Ileum (tissue), 1 donor: ENCODE measurements around a stretch of chr6.

- PRO-cap: no peak
Measured at GRCh38 chr6:180091-180631, 112.1 kb upstream of the DUSP22 start.

DNA sequence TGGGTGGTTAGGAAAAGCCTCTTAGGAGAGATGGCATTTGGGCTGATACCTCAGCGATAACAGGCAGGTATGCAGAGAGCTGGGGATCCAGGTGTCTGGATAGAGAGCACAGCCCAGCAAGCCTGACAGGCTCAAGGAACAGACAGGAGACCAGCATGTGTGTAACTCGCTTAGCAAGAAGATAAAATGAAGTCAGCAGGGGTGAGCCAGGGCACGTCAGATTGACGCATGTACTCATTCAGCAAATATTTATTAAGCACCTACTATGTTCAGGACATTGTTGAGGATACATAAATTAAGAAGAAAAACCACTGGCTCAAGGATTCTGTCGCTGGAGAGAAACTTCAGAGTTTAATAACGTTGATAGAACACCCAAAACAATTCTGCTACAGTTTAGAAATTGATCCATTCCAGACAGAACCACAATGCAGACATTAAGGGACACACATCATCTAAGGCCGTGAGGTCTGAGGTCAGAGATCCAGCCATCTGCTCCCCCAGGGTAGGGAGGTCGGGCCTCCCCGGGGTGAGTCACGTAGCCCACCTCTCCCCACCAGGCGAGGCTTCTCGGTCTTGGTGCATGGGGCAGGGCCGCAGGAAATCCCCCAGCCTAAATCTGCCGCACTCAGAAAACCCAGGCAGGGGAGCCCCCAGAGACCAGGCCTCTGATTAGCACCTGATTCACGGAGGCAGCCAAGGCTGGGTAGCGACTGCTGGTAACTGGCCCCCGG lies 947 bp upstream of the DUSP22 start:
- PRO-cap: no peak

DNA sequence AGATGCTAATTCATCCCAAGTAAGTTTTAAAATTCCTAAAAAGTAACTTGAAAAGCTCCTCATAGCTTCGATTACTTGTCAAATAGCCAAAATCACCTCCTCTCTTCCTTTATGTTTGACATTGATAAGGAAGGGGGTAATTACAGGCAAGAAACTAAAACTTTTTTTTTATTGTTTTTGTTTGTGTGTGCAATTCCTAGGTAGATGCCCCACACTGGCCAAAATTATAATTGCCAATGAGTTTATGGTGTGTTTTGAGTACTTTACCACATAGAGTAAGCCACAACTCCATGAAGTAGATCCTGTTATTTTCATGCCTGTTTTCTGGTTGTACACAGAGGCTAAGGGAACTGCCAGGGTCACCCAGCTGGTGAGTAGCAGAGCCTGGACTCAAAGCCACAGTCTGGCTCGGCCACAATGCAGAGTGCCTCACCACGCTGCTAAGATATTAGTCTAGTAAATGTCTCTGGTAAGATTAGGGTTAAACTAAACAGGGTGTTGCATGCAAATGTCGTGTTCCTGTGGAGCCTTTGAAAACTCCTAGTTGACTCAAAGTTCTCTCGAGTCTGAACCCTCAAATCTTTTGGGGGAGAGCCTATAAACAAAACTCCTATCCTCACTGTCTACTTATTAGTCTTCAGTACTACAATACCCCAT lies 3.9 kb downstream of the DUSP22 start:
- PRO-cap: no peak

- PRO-cap: no peak
Measured at GRCh38 chr6:298602-299125, 6.4 kb downstream of the DUSP22 start.

DNA sequence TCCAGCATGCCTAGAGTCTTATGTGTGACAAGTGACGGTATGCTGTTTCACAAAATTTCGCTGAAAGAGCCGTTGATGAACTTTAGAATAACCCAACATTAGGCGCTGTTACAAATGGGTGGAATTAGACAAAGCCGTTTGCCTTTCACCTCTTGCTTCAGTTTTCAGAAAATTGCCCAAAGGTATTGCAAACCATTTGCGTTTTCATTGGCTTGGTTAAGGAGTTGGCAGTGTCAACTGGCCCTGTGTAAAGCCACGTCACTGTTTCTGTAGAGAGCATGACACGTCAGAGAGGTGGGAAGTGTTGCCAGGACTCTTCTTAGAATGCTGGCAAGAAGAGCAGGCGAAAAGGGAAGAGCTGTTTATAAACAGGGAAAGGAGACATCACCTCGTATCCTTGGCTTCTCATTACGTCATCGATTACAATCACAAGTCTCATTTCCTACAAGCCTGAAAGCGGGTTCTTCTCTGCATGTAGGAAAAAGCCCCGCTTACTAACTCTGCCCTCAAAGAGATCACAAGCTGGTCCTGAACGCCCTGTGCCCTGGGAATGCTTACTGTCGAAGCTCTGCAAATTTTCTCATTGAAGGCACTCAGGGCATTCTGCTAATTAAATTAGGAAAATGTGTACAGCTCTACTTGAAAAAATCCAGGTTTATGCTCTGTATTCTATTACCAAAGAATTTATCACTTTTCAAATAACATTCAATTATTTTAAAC lies 4.2 kb upstream of the IRF4 start:
- PRO-cap: no peak

GRCh38 chr6:491294-491662 lies 99.7 kb downstream of the IRF4 start:
- PRO-cap: no peak

DNA sequence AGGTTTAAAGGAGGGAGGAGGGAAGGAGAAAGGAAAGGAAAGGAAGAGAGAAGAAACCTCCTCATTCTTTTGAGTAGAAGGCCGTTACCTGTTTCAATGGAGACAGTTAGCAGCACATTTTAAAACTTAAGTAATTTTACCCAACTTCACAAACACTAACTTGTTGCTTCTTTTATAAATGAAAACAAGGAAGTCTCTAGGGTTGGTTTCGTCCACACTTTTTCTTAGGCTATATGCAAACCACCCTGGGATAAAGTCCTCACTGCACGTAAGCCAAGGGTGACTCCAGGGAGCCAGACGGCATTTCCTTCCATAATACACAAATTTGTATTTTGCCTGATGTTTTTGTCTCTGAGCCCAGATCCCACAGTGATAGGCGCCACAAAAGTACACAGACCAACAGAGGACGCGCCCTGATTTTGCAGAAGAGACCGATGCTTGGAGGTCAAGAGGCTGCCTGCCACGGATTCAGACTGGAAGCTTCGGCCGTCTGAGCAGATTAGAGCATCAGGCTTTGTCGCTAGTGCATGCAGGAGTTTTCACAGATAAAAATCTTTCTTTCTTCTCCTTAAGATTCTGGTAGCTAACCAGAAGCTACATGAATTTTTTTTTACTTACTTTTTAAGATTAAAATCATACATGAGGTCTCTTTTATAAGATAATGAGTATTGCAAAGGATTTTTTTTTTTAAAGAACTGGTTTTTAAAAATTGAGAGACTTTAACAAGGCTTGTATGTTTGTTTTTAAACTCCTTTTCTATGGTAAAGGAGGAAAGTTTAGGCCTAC lies 22.8 kb downstream of the FOXQ1 start:
- PRO-cap: no peak

GRCh38 chr6:1593492-1594011 lies 16.2 kb upstream of the FOXC1 start:
- PRO-cap: no peak

GRCh38 chr6:1615117-1615711 lies 5.5 kb downstream of the FOXC1 start:
- PRO-cap: no peak

- PRO-cap: no peak
Measured at GRCh38 chr6:1623326-1623924, 13.7 kb downstream of the FOXC1 start.

- PRO-cap: no peak
Measured at GRCh38 chr6:1802421-1803086, 192.8 kb downstream of the FOXC1 start.

DNA sequence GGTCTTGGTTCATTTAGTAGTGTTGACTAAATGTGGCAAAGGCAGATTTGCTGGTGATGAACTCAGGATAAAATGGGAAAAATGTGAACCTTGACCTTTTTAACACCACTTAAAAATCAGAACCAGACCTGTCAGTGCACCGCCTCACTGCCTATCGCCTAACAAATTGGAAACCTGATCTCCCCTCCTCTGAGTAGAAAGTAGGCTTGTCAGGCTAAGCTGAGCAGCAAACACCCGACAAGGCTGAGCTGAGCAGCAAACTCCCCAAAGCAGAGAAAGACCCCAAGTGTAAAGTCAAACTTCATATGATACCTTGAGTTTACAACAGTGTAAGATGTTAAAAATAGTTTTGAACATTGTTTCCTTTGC lies 254.8 kb downstream of the FOXC1 start:
- PRO-cap: no peak

DNA sequence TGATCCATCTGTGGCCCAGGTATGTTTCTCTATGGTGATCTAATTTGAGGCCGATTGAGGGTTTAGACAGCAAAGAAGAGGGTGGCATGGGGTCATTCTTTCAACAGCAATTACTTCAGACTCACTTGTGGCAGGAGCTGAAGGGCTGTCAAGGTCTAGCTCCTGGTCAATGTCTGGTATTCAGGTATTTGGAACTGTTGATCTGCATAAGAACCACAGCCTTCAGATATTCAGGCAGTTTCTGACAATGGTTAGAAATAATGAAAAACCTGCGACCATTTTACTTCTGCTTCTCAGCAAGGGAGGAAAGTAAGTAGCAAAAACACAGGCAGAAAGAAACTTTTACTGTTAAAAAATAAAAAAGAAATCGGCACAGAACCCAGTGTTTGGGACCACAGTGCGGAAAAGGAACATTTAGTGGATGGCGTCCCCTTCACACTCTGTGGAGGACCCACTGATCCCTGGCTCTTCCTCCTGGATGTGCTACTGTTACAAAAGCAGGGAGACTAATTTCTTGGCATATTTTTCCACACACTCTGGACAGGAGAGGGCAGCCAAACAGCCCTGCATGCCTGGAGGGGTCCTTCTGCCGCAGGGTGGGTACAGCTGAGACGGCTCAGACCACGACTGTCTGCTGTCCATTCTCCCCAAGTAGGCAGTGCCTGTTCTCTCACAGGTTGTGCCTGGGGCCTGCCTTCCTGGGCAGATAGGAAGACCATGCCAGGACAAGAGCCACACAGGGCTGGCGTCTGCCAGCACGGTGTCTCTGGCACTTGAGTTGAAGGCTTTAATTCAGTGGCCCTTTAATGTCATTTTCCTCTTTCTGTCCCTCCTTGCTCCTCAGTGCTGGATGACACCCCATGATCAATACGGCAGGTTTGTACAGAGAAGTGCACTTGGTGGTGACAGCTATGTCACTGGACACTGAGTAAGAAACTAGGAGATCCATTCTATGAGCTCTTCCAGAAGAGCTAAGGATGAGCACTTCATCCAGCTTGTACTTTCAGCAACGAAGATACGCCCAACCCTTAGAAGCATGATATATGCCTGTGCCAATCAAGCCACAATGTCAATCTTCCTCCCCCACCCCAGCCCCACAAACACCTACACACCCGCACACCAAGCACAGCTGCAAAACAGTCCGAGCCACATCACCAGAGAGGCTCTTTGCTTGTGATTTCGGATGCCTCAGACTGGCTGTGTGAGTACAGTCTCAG lies 260.1 kb downstream of the FOXC1 start:
- PRO-cap: no peak

DNA sequence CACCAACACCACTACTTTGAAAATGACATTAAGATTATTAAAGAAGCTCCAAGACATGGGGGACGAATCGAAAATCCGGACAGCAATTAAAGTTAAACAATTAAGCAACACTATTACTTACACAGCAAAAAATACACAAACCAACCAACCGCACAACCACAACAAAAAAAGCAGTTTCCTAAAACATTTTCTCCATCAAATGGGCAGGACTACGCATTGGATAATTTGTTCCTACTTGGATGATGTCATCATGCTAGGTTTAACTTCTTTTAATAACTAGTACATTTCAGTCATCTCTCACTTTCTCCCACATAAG lies 134.4 kb downstream of the GMDS start:
- PRO-cap: no peak

- PRO-cap: no peak
Measured at GRCh38 chr6:2211101-2211637, 34.2 kb downstream of the GMDS start.

DNA sequence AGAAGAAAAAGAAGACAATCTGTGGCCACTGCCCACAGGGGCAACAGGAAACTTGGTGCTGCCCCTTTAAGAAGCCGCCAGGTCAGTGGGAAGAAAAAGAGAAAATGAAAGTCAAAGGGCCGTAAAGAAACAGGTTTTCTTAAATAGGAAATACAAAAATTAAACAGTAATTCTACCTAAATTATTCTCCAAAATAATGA lies 23.7 kb downstream of the GMDS start:
- PRO-cap: no peak

- PRO-cap: no peak
Measured at GRCh38 chr6:2347906-2348515, 102.6 kb upstream of the GMDS start.

DNA sequence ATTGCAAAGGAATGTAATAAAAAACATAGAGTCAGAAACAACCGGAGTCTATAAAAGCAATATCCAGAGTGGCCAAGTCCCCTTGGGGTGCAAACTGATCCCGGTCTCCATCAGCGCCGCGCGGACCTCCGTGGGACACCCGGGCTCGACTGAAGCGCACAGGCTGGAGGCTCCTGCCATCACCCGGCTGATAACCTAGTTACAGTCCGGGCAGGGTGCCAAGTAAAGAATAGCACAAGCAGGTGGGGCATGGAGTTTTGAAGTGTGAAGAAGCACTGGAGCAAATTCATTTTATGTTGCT lies 205.1 kb upstream of the GMDS start:
- PRO-cap: no peak

DNA sequence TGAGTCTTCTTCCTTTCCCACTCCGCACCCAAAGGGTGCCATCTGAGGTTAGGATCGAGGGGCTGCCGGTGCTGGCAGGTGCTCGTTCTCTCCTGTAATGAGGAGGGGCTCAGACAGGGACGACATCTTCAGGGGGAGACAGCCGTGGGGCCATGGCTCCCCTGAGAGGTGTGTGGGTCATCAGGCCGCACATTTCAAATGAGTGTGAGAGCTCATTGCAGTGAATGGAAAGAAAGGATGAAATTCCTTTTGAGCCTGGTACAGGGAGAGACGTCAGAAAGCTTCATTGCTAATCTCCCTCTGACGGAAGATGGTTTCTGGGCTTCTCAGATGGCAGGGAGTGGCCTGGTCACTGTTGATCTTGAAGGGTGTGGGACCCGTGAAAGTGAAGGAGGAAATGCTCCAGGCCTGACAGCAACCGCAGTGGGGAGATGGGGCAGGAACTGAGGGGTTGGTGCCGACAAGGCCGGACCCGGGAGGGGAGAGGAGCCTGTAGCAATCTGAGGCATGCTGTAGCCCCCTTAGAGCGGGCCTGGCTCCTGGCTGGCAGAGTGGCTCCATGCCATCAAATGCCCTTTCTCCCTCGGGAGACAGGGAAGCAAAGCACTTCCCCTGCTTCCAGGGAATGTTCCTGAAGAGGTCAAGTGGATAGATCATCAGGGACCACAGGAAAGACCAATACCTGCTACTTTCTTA lies 127.4 kb downstream of the MYLK4 start:
- PRO-cap: no peak

DNA sequence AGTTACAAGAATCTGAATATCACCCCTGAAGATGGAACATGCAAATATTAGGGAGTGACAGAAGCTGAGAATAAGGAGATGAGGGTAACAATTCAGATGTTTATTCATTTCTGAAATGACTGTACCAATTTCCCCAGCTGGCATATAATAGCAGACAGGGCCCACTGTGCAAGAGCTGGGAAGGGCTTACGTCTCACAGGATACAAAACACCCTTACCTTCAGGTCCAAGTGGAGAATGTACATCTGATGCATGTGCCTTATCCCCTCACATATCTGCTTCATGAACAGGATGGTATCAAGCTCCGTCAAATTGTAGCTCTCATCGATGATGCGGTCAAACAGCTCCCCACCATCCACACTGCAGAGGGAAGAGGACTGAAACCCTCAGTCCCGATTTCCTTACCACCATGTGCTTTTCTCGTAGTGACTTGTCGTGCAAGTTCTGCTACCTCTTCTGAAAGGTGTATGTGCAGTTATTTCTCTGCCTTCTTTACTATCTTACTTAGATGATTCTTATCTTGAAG lies 67.9 kb downstream of the MYLK4 start:
- PRO-cap: no peak